Vagina (tissue), 1 donor: ENCODE measurements around the genes PARP6 and GOLGA6B.

- PRO-cap, result no peak
- RAMPAGE, long total RNA, result no peak
These were observed 5.0 kb upstream of the LARP6 start for GRCh38 chr15:70858986-70859328.

- PRO-cap, result no peak
- RAMPAGE, long total RNA, result no peak
These were observed 21.9 kb upstream of the THSD4 start for GRCh38 chr15:71093216-71093991.

DNA sequence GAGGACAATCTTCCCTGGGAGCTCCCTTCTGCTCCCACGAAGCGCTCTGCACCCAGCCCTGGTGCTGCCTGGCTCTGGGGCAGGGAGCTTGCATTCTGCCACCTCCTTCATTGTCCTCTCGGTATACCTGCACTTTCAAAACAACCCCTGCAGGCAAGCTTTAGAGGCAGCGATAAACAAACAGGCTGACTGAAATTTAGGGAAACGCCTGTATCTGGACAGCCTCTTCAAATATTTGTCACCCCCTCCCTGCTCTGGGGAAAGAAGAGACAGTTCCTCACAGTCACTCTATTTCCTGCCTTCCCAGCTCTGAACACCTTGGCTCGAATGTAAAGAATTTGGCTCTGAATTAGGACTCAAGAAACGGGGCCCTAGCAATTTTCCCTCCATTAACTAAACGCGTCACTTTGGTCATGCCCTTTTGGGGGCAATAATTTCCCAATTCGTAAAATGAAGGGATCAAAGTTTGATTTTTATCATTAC is 991 bp upstream of the THSD4 start:
- PRO-cap, result no peak
- RAMPAGE, long total RNA, result no peak

GRCh38 chr15:71296339-71296744 is 181.1 kb downstream of the THSD4 start:
- PRO-cap, result no peak
- RAMPAGE, long total RNA, result no peak

- PRO-cap, result no peak
- RAMPAGE, long total RNA, result no peak
These were observed 199.6 kb downstream of the THSD4 start for GRCh38 chr15:71314754-71315335.

- PRO-cap, result no peak
- RAMPAGE, long total RNA, result start-site peak on the plus strand at chr15:71454968-71455258, 19 reads
These were observed 339.8 kb downstream of the THSD4 start for GRCh38 chr15:71455055-71455527.

- PRO-cap, result no peak
- RAMPAGE, long total RNA, result no peak
These were observed 308.7 kb upstream of the NR2E3 start for GRCh38 chr15:71501713-71502079.

GRCh38 chr15:71511982-71513025 is 298.1 kb upstream of the NR2E3 start:
- PRO-cap, result no peak
- RAMPAGE, long total RNA, result no peak

DNA sequence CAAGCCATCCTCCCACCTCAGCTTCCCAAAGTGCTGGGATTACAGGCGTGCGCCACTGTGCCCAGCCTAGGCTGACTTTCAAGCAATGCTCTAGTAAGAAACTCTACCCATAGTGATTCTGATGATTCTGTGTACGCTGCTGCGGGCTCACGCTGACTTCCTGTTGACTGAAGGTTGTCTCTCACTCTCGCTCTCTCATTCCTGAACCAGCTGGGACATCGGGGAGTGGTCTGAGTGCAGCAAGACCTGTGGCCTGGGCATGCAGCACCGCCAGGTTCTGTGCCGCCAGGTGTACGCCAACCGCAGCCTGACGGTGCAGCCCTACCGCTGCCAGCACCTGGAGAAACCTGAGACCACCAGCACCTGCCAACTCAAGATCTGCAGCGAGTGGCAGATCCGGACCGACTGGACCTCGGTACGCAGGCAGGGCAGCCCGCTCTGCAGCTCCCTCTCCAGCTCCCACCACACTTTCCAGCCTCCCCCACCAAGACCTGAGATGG is 63.7 kb upstream of the NR2E3 start:
- PRO-cap, result no peak
- RAMPAGE, long total RNA, result no peak

DNA sequence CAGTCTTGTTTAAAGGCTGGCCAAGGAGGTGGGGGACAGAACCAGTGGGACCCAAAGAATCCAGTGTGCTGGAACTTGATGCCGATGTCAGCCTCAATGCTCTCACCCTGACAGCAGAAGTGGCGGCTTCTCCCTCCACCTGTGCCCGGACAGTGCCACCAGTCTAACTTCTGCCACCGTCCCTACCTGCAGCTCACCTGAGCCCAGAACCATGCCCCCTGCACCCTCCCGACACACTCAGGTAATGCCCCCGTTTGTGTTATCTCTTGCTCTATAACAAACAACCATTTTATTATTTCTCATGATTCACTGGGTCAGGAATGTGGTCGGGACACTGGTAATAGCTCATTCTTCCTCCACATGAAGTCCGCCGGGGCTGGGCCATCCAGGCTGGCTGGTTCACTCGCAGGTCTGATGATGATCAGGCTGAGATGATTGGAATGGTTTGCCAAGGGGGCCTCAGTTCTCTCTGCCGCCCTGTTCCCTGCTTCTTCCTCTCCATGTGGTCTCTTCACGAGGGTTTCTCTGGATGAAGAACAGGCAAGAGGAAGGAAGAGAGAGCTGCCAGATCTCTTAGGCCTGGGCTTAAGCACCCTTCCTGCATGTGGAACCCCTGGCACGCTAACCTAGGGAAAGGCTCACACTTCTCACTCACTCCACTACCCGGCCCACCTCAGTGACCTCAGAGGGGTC is 20.3 kb upstream of the NR2E3 start:
- PRO-cap, result no peak
- RAMPAGE, long total RNA, result start-site peak on the plus strand centred at position 302 of the sequence, 433 bp wide, 5 reads

- PRO-cap, result no peak
- RAMPAGE, long total RNA, result start-site peak on the minus strand at chr15:71898069-71898966, 189 reads
These were observed 88.1 kb downstream of the NR2E3 start for GRCh38 chr15:71898234-71899070.

DNA sequence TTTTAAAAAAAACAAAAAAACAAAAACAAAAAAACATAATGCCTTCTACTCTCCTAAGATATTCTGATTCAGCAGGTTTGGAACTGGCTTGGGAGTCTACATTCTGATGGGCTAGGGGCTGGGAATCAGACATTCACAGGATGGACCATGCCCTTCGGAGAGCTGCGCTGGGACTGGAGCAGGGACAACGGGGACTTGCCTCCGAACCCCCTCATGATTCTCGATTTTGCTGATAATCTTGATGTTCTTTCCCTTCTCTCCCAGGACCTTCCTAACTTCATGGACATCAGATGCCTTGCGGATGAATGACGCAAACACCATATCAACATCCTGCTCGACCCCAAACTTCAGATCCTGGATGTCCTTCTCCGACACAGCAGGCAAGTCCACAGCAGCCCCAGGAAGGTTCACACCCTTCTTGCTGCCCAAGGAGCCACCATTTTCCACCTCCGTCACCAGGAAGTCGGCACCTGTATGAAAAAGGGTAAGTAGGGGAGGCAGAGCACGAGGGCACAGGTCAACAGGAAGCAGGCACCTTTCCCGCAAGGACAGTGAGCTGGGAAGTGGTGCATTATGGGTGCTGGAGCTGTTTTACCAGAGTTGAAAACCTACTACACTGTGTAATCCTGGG is 10.9 kb upstream of the GRAMD2A start:
- PRO-cap, result no peak
- RAMPAGE, long total RNA, result start-site peak on the minus strand centred at position 341 of the sequence, 262 bp wide, 2,306 reads

DNA sequence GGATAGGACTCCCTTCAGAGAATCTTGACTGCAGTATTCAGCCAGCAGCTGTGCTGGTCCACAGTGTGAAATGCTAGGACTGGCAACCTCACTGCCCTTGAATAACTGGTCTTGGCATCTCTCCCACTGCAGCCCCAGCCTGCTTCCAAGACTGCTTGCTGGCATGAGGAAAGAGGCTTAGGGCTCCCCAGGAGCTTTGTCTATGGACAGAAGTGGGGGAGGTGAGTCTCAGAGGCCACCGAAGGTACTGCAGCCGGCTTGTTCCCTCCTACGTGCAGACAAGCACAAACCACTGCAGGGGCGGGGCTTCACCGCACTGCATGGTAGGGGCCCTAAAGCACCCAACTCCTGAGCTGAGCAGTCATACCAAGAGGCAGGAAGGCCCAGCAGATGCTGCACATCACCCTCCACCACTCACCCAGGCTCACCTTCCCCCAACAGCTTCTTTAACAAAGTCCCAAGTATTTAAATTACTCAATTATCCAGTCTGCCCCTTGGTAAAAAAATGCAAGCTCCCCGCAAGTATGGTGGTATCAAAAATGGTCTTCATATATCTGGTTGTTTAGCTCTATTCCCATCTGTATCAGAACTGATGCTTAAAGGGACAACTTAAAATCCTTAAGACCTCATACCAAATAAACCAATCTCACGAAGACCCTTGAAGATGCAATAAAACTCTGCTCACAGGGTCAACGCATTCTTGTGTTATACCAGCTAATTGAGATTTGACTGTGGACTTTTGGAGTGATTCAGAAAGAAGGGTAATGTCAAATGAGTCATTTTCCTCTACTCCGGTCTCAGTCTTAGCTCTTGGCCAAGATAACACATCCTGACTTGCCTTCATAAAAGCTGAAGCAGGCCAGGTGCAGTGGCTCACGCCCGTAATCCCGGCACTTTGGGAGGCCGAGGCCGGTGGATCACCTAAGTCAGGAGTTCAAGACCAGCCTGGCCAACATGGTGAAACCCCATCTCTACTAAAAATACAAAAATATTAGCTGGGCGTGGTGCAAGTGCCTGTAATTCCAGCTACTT is 4.1 kb downstream of the PKM start:
- PRO-cap, result unidirectional peak, plus-strand start at position 364 of the sequence
- RAMPAGE, long total RNA, result no peak

- PRO-cap, result bidirectional peak, plus-strand start at chr15:72272766, minus-strand start at chr15:72272642
- RAMPAGE, long total RNA, result no peak
These were observed at the start of gene PARP6 for GRCh38 chr15:72272242-72273294. Gene PARP6 (minus strand): TSS chr15:72272554.

DNA sequence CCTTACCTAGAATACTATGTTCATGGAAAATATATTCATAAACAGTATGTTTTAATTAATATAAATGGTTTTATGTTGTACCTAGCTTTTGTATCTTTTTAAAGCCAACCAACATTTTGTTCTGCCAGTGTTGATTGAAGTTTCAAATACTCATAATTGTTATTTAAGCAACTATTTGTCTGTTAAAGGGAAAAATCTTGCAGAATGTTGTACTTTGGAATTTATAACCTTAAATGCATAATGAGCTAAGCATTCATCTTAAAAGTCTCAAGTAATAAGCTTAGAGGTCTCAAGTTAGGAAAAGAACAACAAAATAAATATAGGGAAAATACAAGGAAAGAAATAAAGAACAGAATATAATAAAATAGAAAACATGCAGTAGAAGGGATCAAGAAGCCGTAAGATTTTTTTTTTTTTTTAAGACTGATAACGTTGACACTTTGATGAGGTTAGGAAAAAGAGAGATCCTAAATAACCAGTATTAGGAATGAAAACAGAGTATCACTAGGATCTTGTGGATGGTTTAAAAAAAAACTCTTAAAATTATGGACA is 57.7 kb downstream of the ARIH1 start:
- PRO-cap, result no peak
- RAMPAGE, long total RNA, result no peak

DNA sequence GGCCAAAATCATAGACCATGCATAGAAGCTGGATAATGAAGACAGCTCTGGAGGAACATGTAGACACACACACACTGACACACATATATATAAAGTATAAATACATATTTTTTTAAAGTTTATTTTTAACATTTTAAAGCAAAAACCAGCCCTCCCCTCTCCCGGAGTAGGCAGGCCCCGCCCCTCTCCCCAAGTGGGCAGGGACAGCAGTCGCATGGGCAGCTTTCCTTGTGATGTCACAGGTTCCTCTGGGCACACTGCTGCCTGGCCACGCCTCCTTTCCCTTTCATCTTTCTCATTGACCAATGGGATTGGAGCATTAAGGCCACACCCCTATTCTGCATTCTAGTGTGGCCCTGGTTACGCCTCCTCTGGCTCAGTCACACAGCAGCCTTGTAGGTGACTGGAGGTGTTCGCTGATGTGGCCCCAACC is at the start of gene GOLGA6B:
Gene GOLGA6B (plus strand): TSS at position 379 of the 433 bp plus-strand sequence.
- PRO-cap, result no peak
- RAMPAGE, long total RNA, result no peak

DNA sequence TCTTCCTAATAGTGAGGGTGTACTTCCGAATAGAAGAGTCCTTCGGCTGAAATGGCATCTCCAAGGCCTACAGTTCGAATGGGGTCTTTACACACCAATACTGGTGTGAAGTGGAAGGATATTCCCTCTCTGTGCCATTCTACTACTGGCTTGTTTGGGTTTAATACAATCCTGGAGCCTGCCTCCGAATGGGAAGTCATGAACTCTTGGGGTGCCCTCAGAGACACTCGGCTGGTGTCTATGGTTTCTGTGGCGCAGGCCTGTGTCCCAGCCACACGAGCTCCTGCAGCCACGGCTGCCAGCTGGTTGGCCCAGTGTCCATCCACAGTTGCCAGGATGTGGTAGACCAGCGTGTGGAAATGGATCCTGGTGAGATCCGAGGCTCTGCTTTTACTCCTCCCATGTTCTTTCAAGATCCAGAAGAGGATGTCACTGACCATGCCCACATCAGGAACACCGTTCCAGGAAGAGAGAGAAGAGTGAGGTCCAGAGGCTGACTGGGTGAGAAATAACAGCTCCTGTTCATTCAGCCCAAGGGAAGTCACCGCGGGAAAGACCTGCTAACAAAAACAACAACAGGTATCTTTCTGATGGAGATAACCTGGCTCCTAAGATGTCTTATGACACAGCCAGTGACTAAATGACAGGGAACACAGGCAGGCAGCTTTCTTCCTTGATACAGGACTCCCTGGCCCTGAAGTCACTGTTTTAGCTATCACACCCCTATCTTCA is 31.1 kb downstream of the ADPGK start:
- PRO-cap, result no peak
- RAMPAGE, long total RNA, result no peak

GRCh38 chr15:72779675-72780304 is 3.8 kb downstream of the ADPGK start:
- PRO-cap, result no peak
- RAMPAGE, long total RNA, result no peak

DNA sequence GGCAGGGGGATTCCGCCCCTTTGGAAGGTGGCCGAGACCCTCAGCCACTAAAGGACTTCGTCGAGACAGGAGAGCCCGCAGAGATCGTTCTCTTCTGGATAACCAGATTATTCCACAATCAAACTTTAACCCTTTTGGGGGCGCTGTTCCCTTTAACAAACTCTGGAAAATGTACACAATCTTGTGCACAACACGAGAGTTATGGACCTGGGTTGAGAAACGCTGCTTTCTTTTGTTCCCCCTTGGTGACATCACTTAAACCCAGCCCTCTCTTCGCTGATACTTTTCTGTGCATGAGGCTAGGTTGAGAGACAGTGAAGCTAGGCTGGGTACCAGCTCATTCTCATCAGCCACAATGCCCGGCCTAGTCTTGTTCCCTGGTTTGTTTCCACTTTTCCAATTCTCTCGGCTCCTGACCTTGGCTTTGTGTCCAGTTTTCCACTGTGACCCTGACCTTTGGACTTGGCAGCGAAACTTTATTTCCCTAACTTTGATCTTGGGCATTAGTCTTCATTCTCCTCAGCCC is 741 bp upstream of the ADPGK start:
- PRO-cap, result bidirectional peak, plus-strand start at position 314 of the sequence, minus-strand start at position 253 of the sequence
- RAMPAGE, long total RNA, result no peak

GRCh38 chr15:73052984-73053594 is 826 bp downstream of the NEO1 start:
- PRO-cap, result bidirectional peak, plus-strand start at chr15:73053388, minus-strand start at chr15:73053266
- RAMPAGE, long total RNA, result no peak